ENCODE data around the genes SCOC, GYPB and HHIP.

GRCh38 chr4:140096511-140096825, 57.5 kb downstream of the MAML3 start:
- PRO-cap = no peak
- RAMPAGE, long total RNA, 3 experiments = no peak in any of the 3 experiments

GRCh38 chr4:140152725-140153716, 963 bp downstream of the MAML3 start:
- PRO-cap = bidirectional peak, plus-strand start at chr4:140153057, minus-strand start at chr4:140152866
- RAMPAGE, long total RNA, 3 experiments = no peak in any of the 3 experiments

GRCh38 chr4:140237407-140238268, 83.7 kb upstream of the MAML3 start:
- PRO-cap = bidirectional peak, plus-strand start at chr4:140237771, minus-strand start at chr4:140237713
- RAMPAGE, long total RNA, 3 experiments = no peak in any of the 3 experiments

DNA sequence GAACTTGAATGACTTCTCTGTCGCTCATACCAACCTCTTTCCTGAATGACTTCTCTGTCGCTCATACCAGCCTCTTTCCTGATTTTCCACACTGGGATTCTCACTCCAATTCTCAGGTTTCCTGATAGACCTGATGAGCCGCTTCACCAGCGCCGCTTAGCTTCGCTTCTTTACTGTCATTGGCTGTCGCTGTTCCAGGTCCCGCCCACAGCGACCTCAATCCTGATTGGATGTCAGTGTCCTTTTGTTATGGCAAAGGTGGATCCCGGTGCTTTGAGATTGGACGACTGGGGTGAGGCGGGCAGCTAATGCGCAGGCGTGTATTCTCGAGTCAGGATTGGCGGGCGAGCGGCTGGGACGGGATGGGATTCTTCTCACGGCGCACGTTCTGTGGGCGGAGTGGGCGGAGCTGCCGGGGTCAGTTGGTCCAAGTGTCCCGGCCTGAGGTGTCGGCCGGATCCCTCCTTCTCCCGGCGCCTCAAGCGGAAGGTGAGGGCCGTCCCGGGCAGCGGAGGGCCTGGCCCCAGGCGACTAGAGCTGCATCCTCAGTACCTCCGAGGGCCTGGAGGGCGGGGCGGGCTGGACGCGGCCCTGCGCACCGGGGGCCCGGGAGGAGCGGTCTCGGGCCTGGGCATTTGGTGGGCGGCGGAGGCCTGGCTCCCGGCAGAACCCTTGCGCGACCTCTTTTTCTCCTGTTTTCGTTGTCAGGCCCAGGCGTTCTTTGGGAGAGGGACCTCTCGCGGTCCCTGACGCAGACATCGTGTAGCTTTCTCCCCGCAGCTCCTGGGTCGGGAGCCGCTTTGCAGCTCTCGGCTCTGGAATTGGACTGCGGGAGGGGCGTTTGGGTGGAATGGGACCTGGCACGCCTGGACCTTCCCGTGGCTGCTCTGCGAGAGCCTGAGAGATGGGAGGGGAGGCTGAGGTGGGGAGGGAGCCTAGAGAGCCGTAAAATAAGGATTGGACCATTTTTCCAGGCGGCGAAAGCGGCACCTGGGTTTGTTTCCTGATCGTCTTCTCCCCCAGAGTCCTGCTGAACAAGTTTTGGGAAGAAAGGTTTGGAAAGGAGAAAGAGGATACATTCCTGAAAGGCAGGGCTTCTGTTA, at the start of gene SCOC:
TSS of gene SCOC (plus strand) at position 418 of the 1,103 bp plus-strand sequence.
- PRO-cap = bidirectional peak, plus-strand start at position 456 of the sequence, minus-strand start at position 158 of the sequence
- RAMPAGE, long total RNA, 3 experiments = start-site peak on the plus strand in 3 of 3 experiments, centred at positions 420 to 448 of the sequence, 48 to 146 reads per replicate; start-site peak on the minus strand in 3 of 3 experiments, centred at positions 155 to 171 of the sequence, 16 to 19 reads per replicate

GRCh38 chr4:140698227-140698697, 57.9 kb downstream of the TBC1D9 start:
- PRO-cap = no peak
- RAMPAGE, long total RNA, 3 experiments = start-site peak on the minus strand in 1 of 3 experiments, at chr4:140698394-140698448 at its widest, 6 reads per replicate

DNA sequence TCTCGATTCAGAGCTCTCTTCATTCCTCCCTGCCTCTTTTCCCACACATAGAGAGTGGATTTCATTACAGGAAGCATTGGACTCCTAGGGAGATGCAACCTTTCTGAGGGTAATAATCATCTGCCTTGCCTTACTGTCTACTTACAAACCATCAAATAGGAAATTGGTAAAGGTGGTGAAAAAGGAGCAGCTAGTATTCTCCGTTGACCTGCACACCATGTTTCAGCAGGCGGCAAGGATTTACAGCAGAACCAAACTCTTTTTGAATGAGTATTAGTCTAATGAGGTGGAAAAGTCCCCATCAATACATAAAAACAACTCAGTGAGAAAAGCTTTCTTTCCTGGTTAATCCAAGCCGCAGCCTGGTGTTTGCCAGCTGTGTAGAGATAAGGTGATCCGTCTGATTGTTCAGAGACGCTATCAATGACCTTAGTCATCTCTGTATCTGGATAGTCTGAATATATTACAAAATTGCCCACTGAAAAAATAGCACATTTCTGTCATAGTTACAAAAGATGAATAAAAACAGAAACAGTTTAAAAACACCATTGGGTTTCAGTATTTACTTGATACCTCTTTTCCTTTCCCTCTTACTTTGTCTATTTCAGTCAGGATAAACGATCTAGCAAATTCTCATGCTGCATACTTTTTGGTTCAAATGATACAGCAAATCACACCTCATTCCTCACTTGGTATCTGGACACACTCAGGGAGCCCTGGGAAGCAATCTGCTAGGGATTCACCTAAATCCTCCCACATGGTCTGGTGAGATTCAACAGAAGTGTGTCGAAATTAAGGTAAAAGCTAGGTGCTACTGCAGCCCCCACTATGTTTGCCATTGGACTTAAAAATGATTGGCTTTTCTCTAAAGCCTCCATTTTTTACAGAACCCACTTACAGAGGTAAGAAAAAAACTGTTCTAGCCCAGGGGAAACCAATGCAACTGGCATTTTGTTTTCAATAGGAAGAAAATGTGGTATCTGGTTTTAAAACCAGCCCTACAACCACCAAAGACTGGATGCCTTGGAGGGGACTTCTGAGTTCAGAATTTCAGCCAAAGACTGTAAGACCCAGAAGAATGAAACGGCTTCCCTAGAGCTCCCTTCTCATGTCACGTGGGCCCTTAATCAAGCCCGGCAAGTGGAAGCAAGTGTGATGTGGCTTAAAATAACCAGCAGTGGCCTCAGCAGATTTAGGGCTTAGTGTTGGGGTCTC, 110.6 kb upstream of the TBC1D9 start:
- PRO-cap = no peak
- RAMPAGE, long total RNA, 3 experiments = start-site peak on the minus strand in 1 of 3 experiments, centred at positions 282 to 811 of the sequence, 5 to 8 reads per replicate

- PRO-cap = no peak
- RAMPAGE, long total RNA, 3 experiments = no peak in any of the 3 experiments
These were observed 105.9 kb downstream of the RNF150 start for GRCh38 chr4:141027247-141027864.

GRCh38 chr4:141126434-141126835, 6.8 kb downstream of the RNF150 start:
- PRO-cap = no peak
- RAMPAGE, long total RNA, 3 experiments = no peak in any of the 3 experiments

DNA sequence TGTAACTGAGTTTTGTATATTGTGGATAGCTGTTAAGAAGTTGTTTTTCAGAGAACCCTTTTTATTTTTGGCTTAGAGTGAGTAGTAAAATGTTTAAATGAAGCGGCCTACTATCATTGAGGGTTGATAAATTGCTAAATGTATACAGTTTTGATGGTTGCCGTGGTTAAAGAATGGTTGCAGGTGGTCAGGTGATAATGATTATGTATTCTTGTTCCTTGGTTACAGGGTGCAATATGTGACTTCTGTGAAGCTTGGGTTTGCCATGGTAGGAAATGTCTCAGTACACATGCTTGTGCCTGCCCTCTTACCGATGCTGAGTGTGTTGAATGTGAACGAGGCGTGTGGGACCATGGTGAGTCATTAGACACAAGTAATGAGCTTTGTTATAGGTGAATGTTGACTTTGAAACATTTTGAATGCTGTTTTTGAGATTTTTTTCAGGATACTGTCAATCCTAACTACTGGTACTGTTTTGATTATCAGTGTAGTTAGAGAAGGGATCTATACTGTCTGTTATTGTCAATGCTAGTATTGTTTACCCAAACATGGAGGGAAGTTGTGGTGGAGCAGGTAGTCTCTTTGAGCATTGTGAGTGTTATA, 8.7 kb downstream of the ZNF330 start:
- PRO-cap = no peak
- RAMPAGE, long total RNA, 3 experiments = no peak in any of the 3 experiments

DNA sequence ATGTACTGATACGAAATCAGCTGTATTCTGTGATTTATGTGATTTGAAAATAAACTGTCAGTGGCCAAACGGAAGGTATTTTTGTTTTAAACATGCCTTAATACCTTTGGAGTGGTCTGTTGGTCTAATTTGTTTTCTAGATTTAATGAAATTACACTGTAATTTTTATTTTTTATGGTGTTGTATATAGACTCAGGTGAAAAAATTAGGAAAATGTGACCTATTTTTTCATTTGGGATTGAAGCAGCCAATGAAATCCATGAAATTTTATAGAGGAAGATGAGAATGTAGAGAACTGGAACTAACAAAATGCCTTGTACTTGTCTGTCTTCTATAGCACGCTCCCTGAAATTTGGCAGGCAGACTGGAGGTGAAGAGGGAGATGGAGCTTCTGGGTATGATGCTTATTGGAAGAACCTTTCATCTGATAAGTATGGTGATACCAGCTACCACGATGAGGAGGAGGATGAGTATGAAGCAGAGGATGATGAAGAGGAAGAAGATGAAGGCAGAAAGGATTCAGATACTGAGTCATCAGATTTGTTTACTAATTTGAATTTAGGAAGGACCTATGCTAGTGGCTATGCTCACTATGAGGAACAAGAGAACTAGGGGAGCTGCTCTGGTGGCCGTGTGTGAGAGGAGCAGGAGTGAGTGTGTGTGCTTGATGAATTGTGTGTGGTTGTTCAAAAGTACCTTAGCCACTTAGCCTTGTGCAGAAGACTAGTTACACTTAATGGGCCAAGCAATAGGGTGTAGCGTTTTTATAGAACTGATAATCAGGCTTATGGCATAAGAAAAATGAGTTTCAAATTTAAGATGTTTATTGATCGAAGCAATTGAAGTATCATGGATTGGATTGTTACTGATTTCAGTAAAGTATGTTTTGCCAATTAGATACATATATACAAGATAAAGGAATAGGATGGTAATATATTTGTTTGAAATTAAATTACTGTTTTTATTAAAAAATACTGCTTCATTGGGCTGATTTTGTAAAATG, 13.0 kb downstream of the ZNF330 start:
- PRO-cap = no peak
- RAMPAGE, long total RNA, 3 experiments = no peak in any of the 3 experiments

- PRO-cap = no peak
- RAMPAGE, long total RNA, 3 experiments = start-site peak on the minus strand in 1 of 3 experiments, at chr4:142132661-142133180 at its widest, 7 to 8 reads per replicate
These were observed 496.4 kb downstream of the IL15 start for GRCh38 chr4:142132534-142133475.

DNA sequence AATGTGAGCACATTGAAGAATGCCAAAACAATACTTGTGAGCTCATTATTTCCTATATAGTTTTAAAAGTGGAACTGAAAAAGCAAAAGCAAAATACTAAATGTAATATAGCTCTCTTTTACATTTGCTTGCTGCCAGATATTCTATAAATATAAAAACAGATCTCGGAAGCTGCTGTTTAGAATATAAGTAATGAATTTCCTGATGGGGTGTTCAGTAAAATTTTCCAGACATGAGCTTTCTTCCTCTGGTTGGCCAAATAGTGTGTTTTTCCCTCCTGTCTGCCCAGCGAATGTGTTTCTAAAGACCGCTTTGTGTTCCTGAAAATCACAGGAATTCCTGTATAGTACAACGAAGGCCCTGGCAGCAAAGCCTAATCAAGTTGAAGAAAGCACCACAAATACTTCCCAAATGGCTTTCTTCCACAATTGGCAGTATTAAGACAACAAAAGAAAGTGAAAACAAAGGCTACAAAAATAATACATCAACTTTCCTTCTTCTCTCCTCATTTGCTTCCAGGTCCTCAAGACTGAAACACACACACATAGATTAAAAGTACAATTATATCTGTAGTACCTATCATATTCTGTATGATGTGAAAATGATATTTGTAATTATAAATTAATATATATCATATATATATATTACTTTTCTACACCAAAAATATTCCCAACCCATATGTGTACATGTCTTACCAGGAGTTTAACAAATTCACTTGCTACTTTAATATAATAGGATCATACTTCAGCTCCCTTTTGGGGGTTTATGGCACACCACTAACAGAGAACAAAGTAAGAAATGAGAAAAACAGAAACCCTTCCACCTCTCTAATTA, 494.0 kb downstream of the INPP4B start:
- PRO-cap = no peak
- RAMPAGE, long total RNA, 3 experiments = no peak in any of the 3 experiments

DNA sequence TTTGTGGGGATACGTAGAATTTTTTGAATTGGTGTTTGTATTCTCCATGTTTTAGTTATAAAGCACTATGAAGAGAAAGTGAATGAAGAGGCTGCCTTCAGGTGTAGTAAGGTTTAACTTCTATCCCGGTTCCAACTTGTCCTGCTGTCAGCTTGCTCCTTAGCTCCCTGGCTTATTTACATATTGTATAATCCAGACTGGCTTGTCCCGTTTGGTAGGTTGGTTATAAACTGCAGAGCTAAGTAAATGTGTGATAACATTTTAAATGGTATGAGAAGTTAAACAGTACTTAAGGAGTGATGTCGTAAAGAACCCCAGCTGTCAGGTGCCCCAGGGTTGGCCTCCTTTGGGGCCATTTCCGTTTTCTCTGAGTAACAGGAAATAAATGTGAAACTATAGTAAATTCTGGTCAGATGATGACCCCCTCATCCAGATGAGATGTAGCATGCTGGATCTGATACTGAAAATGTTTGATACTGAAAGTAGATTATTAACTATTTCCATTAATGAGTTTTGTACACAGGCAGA, 22.2 kb downstream of the GAB1 start:
- PRO-cap = no peak
- RAMPAGE, long total RNA, 3 experiments = no peak in any of the 3 experiments

DNA sequence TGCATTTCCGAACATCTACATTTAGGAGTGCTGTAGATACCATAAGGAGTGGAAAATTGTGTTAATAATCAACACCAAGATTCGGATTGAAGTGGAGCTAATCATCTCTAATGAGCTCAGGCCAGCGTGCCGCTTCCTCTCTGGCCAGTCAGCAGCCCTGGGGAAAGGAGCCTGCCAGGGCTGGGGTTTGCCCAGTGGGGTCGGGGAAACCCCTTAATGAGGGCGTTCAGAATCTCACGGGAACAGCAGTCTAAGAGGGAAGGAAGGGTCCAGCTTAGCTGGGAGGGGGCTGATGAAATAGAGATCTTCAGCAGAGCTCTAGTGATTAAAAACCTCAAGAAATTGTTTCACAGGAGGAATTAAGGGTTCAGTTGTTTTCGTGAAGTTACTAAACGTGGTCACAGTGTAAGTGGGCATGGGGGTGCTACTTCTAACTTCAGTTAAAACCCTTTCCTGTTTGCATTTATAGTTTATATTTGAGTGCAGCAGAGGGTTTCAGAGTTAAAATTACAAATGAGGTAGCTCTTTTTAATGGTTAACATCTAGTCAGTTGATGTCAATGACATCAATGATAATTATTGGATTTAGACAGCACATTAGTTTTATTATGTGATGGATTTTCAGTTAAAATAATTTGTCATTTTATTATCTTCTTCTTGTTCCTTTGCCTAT, 81.4 kb downstream of the GAB1 start:
- PRO-cap = no peak
- RAMPAGE, long total RNA, 3 experiments = no peak in any of the 3 experiments

GRCh38 chr4:143427218-143428010, 86.1 kb upstream of the SMARCA5 start:
- PRO-cap = no peak
- RAMPAGE, long total RNA, 3 experiments = no peak in any of the 3 experiments

GRCh38 chr4:143532058-143532430, 18.5 kb downstream of the SMARCA5 start:
- PRO-cap = no peak
- RAMPAGE, long total RNA, 3 experiments = no peak in any of the 3 experiments

DNA sequence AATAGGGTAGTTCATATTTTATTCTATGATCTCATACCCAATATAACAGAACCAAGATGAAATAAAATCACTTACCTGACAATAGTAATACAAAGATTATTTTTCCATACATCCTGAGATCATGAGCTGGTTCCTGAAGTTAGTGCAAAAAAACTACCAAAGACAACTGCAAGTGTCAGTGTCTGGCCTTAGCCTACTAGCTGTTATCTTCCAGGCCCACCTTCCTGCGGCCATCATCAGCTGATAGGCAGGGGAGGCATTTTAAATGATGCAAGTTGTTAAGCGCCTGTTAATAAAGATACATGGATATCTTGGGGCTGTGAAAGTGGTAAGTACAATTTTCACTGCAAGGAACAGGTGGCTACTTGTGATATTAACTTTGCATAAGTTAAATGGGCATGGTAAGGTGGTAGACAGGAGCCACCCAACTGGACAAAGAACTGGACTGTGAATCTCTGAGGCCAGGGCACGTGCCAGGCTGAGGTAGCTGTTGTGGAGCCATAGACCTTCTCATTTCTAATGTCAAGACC, at the start of gene GYPB:
TSS of gene GYPB (minus strand) at position 205 of the 530 bp plus-strand sequence.
- PRO-cap = no peak
- RAMPAGE, long total RNA, 3 experiments = no peak in any of the 3 experiments

DNA sequence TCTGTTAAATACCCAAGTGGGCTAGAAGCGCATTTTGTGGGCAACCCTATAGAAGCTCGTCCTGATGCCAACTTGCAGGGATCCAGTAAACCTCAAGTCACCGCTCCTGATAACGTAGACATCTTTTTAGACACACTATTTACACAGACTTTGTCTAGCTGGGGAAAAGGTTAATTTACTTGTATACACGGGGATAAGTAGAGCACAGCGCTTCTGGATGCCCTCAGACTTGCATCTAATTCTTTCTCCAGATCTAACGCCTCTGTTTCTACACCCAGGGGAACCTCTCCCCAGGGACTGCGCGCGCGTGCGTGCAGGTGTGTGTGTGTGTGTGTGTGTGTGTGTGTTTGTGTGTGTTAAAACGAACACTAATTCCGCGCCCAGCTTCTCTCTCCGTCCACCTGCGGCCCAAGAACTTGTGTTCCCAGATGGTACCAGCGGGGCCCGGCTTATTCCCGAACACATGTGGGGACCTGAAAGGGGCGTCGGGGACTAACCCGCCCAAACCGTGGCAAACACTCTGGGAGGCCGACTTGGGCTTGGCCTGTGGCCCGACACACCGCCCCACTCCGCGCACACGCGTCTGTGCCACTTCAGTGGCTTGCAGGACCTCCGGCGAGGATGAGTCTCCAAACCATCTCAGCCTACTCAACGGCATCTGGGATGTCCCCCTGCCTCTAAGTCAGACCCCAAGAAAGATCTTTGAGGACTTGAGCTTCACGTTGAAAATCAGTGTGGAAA, 995 bp upstream of the HHIP start:
- PRO-cap = unidirectional peak, plus-strand start at position 596 of the sequence
- RAMPAGE, long total RNA, 3 experiments = no peak in any of the 3 experiments

DNA sequence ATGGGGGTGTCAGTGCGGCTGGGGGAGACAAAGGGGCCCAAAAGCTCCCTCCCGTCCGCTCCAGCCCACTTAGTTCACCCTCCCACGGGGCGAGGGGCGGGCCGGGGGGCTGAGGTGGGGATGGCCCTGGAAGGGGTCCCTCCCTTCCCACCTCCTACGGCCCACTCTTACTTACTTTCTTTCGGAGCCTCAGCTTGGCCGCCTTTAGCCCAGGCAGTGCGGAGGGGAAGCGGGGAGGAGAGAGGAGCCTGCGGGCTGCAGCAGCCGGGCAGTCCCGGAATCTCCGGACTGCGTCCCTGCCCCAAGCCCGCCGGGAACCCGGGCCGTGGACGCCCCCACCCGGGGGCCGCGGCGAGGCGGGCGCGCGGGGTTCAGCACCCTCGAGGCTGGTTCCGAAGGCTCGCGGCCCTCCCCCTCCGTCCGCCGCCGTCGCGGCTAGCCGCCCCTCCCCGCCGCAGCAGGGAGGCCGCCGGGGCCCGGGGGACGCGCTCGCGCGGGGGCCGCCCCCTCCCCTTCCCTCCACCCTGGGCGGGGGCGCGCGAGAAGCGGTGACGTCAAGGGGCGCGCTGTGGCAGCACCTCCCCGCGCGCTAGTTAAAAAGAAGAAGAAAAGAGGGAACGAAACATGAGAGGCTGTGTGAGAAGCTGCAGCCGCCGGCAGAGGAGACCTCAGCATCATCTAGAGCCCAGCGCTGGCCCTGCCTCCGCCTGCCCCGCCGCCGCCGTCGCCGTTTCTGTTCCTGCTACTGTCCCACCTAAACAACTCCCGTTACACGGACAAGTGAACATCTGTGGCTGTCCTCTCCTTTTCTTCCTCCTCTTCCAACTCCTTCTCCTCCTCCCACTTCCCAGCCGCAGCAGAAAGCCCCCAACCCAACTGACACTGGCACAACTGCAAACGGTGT, at the start of gene HHIP:
TSS of gene HHIP (plus strand) at position 625 of the 904 bp plus-strand sequence.
- PRO-cap = bidirectional peak, plus-strand start at position 625 of the sequence, minus-strand start at position 437 of the sequence
- RAMPAGE, long total RNA, 3 experiments = no peak in any of the 3 experiments

DNA sequence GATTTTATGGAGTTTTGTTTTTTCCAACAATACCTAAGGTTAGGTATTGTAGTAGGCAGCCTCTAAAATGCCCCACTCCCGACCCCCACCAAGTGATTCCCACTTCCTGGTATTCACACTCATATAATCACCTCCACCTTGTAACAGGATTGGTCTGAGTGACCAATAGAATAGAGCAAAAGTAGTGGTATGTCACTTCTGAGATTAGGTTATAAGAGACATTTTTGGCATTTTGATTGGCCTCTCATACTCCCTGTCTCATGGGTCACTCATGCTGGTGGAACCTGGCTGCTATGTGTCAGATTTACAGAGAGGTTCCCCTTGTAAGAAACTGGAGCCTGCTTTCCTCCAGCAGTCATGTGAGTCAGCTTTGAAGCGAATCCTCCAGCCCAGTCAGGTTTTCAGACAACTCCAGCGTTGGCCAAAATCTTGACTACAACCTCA, 2.6 kb upstream of the OTUD4 start:
- PRO-cap = no peak
- RAMPAGE, long total RNA, 3 experiments = no peak in any of the 3 experiments